GM23248 (cell line): Measurements from ENCODE around the gene MFSD9.

DNA sequence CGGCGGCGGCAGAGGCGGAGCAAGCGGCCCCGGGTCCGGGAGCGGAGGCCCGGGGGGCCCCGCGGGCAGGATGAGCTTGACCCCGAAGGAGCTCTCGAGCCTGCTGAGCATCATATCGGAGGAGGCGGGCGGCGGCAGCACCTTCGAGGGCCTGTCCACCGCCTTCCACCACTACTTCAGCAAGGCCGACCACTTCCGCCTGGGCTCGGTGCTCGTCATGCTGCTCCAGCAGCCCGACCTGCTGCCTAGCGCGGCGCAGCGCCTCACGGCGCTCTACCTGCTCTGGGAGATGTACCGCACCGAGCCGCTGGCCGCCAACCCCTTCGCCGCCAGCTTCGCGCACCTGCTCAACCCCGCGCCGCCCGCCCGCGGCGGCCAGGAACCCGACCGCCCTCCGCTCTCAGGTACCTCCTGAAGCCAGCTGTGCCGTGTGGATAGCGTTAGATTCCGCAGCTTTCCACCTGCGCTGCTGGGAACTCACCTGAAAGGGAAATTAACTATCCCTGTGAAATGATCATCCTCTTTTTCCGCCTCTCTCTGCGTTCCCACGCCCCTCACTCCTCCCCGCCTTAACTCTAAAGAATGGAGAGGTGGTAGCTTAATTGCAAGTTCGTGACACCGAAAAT is 502 bp downstream of the CNOT11 start:
- RAMPAGE, long total RNA: no peak

GRCh38 chr2:101518788-101519307 is 43.9 kb upstream of the RFX8 start:
- RAMPAGE, long total RNA: no peak

- RAMPAGE, long total RNA: no peak
Measured at GRCh38 chr2:101630083-101630853, 67.2 kb upstream of the MAP4K4 start.

- RAMPAGE, long total RNA: no peak
Measured at GRCh38 chr2:101759138-101759619, 61.7 kb downstream of the MAP4K4 start.

DNA sequence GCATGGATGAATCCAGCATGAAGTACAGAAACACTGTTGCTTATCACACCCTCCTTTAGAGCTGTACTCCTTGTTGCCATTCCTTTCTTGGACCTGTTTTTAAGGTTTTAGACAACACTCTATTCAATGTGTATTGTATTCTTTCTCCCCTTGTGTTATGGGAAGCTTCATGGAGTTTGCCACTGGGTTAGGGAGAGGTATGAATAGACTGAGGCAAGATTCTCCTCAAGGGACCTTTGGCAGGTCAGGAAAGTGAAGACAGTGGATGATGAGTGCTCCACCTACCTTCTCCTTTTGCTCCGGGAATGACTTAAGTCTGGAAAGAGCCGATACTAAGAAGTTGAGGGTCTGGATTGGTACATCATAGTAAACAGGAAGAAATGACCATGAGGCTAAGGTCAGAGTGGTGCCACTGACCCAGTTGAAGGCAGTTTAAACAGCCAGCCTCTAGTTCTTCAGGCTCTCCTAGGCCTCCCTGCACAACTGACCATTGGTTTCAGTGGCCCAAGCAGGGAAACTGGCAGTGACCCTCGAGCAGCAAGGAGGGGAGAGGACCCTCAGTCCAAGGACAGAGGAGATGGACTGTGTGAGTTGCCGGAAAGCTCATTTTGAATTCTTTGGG is 119.0 kb downstream of the MAP4K4 start:
- RAMPAGE, long total RNA: no peak

DNA sequence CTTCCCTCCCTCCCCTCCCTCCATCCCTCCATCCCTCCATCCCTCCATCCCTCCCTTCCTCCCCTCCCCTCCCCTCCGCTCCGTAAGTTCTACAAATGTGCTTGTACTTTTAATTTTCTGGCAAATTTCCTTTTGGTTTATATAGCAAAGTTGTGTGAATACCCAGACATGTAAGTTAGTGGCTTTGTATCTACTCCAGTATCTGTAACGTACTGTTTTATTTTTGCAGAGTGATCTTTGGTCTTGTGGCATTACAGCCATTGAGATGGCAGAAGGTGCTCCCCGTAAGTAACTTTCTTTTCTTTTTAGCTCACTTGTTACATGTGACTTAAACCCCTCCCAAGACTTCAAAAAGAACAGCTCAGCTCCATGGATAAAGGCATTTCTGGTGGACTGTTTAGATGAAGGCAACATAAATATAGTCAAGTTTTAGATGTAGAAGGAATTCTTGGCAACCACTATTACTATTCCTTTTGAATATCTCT is 136.7 kb downstream of the MAP4K4 start:
- RAMPAGE, long total RNA: no peak

DNA sequence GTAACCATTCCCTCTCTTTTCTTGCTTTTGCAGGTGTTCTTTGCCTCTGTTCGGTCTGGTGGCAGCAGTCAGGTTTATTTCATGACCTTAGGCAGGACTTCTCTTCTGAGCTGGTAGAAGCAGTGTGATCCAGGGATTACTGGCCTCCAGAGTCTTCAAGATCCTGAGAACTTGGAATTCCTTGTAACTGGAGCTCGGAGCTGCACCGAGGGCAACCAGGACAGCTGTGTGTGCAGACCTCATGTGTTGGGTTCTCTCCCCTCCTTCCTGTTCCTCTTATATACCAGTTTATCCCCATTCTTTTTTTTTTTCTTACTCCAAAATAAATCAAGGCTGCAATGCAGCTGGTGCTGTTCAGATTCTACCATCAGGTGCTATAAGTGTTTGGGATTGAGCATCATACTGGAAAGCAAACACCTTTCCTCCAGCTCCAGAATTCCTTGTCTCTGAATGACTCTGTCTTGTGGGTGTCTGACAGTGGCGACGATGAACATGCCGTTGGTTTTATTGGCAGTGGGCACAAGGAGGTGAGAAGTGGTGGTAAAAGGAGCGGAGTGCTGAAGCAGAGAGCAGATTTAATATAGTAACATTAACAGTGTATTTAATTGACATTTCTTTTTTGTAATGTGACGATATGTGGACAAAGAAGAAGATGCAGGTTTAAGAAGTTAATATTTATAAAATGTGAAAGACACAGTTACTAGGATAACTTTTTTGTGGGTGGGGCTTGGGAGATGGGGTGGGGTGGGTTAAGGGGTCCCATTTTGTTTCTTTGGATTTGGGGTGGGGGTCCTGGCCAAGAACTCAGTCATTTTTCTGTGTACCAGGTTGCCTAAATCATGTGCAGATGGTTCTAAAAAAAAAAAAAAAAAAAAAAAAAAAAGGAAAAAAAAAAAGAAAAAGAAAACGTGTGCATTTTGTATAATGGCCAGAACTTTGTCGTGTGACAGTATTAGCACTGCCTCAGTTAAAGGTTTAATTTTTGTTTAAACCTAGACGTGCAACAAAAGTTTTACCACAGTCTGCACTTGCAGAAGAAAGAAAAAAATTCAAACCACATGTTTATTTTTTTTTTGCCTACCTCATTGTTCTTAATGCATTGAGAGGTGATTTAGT is 100.3 kb upstream of the IL1R2 start:
- RAMPAGE, long total RNA: no peak

GRCh38 chr2:102030729-102031499 is 39.2 kb downstream of the IL1R2 start:
- RAMPAGE, long total RNA: no peak

- RAMPAGE, long total RNA: no peak
Measured at GRCh38 chr2:102033342-102033871, 41.6 kb downstream of the IL1R2 start.

- RAMPAGE, long total RNA: no peak
Measured at GRCh38 chr2:102041385-102041749, 49.6 kb downstream of the IL1R2 start.

- RAMPAGE, long total RNA: no peak
Measured at GRCh38 chr2:102069947-102070865, 72.3 kb upstream of the IL1R1 start.

DNA sequence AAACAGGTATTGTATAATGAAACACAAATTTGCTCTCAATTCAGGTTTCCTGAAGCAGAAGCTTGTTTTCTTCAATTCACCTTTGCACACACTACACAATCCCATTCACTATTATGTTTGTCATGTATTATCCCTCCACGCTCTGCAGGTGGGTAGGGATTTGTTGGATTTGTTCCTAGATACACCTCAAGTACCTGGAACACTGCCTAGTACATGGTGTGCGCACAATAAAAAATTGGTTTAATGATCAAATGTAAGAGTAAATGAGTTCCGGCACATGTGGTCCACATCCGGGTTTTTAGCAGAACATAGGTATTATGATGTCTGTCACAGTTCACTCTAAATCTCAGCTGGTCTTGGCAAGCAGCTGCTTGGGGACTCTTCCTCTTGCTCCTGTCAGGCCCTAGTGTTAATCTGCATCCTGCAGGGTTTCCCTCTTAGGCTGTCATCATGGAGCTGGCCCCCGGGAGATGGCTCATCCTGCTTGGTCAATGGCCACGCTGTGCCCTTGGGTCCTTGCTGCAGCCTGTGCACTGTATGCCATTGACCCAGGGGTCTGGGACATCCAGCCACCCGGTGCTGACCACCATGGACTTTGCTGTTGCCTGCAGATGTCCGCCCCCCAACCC is 21.8 kb upstream of the IL1R1 start:
- RAMPAGE, long total RNA: no peak

GRCh38 chr2:102142029-102142186 is 638 bp upstream of the IL1R1 start:
- RAMPAGE, long total RNA: no peak

- RAMPAGE, long total RNA: no peak
Measured at GRCh38 chr2:102157866-102158597, 15.5 kb downstream of the IL1R1 start.

GRCh38 chr2:102262810-102263107 is 48.6 kb upstream of the IL1RL1 start:
- RAMPAGE, long total RNA: no peak

- RAMPAGE, long total RNA: no peak
Measured at GRCh38 chr2:102273577-102274357, 37.6 kb upstream of the IL1RL1 start.

- RAMPAGE, long total RNA: no peak
Measured at GRCh38 chr2:102513936-102514444, 41.0 kb downstream of the SLC9A4 start.

- RAMPAGE, long total RNA: no peak
Measured at GRCh38 chr2:102618468-102618964, 837 bp upstream of the SLC9A2 start.

- RAMPAGE, long total RNA: no peak
Measured at GRCh38 chr2:102636366-102637250, 17.3 kb downstream of the SLC9A2 start.

DNA sequence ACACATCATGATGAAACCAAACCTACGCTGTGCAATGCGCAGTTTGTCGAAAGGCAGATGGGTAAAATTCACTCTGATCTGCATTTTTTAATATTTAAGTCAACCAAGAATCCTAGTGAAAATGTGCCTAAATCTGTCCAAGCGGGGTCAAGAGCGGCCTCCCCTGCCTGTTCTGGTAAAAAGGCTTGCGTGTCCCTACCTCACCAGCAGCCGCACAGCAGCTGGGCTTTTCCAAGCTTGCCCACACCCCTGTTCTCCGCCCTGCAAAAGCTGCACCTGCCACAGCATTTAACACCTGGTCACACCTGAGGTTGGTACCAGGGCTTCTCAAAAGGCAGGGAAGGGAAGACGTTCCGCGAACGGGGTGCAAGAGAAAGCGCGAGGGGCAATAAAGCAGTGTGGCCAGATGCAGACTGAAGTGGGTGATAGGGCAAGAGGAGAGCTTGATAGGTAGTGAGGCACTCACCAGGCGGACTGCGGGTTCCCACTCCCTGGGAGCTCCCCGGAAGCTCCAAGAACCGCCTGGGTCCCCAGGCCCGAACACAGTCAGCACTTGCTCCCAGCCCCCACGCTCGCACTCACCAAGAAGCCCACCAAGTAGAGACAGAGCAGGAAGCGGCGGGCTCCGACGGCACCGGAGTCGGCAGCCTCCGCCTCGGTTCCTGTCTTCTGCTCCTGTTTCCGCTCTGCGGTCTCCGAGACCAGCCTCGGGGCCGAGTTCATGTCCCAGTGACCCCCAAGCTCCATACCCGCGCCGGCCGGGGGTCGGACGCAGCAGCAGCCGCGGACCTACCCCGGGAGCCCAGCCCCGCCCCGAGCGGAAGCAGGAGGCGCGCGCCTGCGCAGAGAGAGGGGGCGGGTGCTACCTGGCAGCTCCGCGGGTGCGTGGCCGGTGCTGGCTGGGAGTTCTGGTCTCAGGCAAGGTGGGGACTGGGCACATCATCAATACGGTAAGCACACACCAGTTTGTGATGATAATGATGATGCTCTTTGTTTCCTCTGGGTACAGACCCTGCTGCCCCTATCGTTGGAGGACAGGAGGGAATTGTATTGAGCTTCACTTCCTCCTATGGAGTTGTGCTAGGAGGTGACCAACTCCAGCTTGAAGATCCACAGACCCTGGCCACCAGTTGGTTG is at the start of gene MFSD9:
Gene MFSD9, minus strand, starts transcription at position 825 of the 1,137 bp plus-strand sequence.
- RAMPAGE, long total RNA: no peak